GM12891 (cell line): ENCODE data around the genes B3GNT5 and PARL.

DNA sequence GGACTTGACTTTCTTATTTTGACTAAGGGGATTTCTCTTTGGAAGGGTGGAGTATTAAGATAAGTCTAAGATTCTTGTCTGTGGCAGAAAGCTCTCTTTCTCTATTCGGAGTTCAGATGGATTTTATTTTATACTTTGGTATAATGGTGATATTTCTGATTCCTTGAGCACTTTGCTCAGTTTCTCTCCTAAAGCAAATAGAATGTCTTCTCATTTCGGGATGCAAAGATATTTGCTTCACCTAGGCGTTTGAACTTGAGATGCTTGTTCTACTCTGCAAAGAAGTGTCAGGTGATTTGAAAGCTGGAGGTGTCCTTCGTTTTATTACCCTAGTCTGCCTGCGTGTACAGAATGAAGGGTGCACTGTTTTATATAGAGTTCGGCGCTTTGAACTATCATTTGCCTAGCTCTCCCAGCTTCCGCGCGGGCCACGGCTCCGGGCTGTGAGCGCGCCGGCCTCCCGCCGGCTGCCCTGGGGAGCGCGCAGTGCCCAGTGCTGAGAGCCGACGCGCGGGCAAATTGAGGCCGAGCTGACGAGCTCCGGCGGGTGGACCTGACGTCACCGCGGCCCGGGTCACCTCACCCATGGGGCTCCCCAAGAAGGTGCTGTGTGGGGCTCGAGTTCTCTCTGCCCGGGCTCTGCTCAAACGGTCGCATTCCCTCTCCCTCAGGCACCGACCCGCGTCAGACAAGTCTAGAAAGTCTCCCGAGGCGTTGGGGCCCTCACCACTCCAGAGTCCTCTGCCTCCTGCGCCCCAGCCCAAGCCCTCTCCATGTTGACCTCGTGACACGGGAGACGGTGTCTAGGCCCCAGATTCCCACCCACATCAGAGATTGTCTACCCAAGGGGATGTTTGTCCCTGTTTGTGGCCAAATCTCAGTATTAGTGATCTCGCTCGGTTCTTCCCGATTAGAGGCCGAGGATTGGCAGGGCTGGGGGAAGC is 7.5 kb downstream of the SOX2 start:
- RRBS = 11% methylated on average over 12 of the region's 48 CpGs

GRCh38 chr3:182498670-182498925 is 294.7 kb upstream of the ATP11B start:
- RRBS = no CpG with 5 or more reads among the region's 3 CpGs

- RRBS = no CpG with 5 or more reads among the region's 4 CpGs
Observed at GRCh38 chr3:182705059-182705399, 88.3 kb upstream of the ATP11B start.

DNA sequence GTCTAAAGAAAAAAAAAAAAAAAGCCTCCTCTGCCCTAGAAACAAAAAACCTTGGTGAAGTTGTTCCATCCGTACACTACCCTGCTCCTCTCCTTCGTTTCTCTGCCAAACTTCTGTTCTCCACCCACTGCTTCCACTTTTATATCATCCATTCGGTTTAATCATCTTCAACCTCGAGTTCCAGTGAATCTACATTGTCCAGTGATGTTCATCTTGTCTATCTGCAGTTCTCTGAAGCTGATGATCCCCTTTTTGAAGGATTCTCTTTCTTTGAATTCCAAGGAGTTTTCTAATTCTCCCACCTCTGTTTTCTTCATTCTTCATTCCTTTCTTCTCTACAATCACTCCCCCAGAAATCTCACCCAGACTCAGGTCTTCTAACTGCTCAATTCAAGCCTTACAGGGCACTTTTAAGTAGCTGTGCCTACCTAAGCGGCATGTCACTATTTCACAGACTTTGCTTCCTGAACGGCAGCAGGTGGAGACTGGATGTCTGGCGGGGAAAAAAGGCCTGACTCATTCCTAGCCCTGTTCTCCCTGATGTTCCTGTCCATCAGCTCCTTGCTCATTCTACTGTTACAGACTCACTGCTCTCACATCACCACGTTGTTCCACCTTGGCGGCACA is 52.8 kb upstream of the ATP11B start:
- RRBS = no CpG with 5 or more reads among the region's 9 CpGs

GRCh38 chr3:182889989-182890376 is 90.4 kb downstream of the DCUN1D1 start:
- RRBS = no CpG with 5 or more reads among the region's 2 CpGs

- RRBS = no CpG with 5 or more reads among the region's 13 CpGs
Observed at GRCh38 chr3:182920085-182921193, 59.9 kb downstream of the DCUN1D1 start.

DNA sequence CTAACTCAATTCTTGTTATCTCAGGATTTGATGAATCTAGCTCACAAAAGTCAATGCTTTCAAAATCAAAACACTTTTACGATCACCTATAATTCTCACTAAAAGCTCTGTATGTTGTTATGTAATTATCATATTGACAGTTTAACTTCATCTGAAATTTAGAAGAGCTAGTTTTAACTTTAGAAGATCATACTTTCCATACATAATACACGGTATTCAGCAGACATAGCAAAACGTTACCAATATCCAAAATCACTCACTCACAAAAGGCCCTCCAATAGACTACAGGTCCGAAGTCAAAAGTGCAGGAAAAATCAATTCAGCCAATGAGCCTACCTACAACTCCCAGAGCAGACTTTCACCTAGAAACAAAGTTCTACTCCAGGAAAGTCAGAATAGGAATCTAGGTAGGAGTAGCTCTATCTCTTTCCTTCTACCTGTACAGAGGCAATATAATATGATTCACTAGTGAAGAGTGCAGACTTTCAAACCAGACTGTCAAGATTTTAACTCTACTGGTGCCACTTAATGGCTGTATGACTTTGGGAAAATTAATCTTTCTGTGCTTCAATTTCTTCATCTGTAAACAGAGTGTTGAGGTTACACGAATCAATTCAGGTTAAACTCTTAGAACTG is 9.6 kb downstream of the DCUN1D1 start:
- RRBS = no CpG with 5 or more reads among the region's 5 CpGs

DNA sequence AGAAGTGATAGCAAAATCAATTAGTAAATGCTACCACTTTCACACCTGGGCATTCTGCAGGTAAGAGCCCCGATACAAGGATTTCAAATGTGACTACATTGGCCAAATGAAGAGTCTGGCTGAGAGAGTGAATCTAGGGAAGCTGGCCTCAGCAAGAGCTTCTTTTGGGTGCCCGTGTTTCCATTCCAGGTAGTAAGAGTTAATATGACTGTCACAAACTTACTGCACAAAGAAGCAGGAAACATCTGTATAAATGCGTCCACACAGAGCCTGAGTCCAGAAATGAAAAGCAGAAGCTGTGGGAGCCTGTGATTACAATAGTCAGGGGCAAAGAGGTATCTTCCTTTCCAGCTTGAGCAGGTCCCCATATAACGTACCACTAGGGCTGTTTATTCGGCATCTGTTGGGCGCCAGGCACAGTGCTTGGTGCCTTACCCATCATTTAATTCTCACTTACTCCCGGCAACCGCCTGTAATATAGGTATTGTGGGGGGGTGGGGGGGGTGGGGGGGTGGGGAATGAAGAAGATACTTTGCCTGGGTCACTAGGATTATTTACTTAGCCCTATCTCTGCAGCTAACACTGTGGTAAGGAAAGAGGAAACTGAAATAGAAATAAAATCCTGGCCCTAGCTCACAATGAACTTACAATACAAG is 40.5 kb upstream of the B3GNT5 start:
- RRBS = no CpG with 5 or more reads among the region's 8 CpGs

DNA sequence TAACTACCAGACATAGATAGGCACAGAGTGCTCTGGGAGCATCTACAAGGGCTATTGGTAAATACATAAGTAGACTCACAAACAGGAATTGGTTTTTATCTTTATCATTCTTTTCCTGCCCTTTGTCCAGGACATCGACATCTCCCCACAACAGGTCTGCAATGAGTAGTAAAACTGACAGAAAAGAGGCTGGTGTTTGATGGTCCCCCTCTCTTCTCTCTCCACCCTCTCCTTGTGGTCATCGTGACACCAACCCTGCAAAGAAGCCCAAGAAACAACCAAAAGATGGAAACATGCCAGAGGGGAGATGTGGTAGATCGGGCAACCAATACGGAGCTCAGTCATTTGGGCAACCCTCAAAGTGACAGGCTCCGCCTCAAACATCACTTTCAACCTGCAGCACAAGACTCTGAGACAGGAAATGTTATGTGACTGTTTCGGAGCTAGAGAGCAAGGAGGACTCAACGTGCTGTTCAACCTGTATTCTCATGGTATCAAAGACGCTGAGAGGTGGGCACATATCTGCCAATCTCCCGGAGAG is 28.6 kb upstream of the B3GNT5 start:
- RRBS = no CpG with 5 or more reads among the region's 9 CpGs

GRCh38 chr3:183252927-183254056 is at the start of gene B3GNT5:
Gene B3GNT5 (plus strand): TSS chr3:183253253.
- RRBS = 2% methylated on average over 23 of the region's 95 CpGs

- RRBS = no CpG with 5 or more reads among the region's 4 CpGs
Observed at GRCh38 chr3:183449288-183449866, 21.0 kb upstream of the MCF2L2 start.

DNA sequence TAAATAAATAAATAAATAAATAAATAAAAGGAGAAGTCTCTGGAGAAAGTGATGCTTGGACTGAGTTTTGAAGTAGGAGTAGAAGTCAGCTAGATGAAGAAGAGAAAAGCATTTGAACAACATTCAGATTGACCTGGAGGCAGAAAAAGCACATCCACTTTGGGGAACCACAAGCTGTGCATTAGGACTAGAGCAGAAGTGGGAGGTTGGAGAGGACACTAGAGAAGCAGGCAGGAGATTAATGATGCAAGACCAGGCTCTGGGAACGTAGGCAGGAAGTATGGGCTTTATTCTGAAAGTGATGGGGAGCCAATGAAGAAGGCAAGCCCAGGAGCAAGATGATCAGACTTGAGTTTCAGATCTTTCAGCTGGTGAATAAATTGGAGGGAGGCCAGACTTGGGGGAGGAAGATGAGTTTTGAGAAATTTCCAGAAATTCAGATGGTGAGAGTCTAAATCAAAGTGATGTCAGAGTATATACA is 48.6 kb downstream of the KLHL6 start:
- RRBS = no CpG with 5 or more reads among the region's 1 CpG

DNA sequence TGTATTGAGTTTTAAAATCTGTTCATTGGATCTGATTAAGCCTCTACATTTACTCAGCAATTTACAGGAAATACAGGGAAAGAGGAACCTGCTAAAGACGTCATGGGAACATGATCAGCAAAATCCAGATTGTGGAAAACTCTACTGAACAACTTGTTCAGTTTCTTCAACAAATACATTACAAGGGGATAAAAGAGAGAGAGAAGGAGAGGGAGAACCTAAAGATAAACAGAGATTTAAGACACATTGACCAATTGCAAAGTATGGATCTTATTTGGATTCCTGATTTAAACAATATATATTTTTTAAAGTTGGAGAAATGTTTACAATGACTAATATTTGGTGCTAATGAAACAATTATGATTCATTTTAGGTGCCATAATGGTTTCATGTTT is 46.6 kb downstream of the KLHL6 start:
- RRBS = no CpG with 5 or more reads among the region's 1 CpG

DNA sequence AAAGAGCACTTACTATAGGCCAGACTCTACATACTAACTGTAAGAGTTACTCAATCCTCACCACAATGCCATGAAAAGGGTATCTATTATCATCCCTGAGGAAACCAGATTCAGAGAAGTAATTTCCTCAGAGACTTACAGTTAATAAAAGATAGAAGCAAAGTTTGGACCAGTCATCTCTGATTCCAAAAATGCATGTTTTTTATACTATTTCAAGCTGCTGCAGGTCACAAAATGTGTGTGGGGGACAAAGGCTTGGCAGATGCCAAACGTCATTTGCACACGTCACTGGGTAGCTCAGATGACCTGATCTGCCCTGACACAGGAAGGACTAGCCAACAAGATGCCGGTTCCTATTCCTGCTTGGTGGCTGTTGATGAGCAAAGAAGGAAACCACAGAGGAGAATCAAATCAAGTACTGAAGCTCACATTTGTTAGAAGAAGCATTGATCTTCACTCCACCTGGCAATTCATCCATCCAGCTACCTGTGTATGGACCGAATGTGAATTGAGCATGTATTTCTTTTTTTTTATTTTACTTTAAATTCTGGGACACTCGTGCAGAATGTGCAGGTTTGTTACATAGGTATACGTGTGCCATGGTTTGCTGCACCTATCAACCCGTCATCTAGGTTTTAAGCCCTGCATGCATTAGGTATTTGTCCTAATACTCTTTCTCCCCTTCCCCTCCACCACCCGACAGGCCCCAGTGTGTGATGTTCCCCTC is 42.2 kb downstream of the KLHL6 start:
- RRBS = no CpG with 5 or more reads among the region's 8 CpGs

GRCh38 chr3:183810731-183811398 is 14.5 kb downstream of the MAP6D1 start:
- RRBS = no CpG with 5 or more reads among the region's 15 CpGs

DNA sequence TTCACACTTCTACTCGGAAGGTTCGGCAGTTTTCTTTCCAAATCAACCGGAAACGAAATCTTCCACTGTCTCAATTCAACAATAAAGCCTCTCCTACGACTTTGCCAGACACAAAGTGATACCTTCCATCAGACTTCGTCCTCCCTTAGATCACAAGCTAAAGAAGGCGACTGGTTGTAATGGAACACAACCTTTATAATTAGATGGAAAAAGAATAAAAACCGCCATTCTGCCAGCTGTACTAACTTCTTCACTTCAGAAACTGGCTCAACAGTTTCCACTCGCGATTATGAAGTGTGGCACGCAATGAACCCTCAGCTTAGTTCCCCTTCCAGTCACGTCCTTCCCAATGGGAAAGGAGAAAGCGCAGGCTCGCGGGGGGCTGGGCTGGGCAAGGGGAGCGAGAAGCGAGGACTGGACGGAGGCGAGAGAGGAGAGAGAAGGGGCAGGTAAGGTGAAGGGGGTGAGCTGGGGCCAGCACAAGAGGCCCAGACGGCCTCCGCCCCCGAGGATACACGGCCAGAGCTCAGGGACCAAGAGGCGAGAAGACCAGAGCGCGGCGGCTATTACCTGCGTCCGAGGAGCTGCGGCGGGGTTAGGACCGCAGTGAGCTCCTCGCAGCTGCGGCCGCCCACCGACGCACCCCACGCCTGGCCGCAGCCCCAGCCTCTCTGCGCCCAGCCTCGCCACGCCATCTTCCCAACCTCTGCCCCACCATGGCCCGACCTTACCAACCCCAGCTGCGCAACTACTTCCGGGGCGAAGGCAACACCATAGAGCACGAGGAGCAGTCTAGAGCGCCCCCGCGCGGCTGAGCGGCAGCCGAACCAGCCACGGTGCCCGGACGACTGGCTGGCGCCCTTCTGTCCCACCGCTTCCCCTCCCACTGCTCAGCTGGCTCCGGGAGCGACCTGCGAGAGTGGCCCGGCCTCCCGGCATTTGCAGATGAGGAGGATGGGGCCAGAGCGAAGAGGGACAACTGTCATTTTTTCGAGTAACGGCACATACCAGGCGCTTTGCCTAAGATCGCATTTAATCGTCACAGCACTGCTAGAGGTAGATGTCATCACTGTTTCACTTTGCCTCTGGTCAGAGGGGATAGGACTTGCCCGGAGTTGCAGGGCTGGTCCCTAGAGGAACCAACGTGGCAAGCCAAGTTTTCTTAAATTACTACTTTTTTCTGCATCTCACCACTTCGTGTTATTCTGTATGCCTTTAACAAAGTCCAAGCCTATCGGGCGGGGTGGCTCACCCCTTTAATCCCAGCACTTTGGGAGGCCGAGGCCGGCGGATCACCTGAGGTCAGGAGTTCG is at the start of gene PARL:
Gene PARL (minus strand): TSS at position 729 of the 1,313 bp plus-strand sequence.
- RRBS = under 1% methylated on average over 12 of the region's 78 CpGs

GRCh38 chr3:184018197-184018550 is 490 bp upstream of the ABCC5 start:
- RRBS = no CpG with 5 or more reads among the region's 16 CpGs

DNA sequence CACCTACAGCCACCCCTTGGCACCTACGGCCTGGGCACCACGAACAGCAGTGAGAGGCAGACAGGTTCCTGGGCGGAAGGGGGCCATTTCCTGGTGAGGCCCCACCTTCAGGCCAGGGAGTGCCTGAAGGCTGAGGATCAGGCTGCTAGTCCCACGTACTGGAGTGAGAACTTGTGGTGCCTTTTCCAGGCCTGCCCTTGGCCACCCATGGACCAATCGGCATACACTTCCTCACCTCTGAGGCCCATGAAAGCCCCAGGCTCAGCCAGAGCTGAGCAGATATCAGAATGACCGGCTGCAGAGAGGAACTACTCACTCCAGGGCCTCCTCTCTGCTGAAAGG is 15.5 kb upstream of the HTR3E start:
- RRBS = no CpG with 5 or more reads among the region's 6 CpGs

GRCh38 chr3:184170598-184171188 is 4.0 kb upstream of the AP2M1 start:
- RRBS = no CpG with 5 or more reads among the region's 23 CpGs

- RRBS = 5% methylated on average over 46 of the region's 66 CpGs
Observed at GRCh38 chr3:184230666-184231309, 1.4 kb downstream of the VWA5B2 start.